Lower leg skin (tissue), 2 donors: ENCODE results near the genes PRR19, CXCL17, ZNF428, CADM4 and KCNN4.

DNA sequence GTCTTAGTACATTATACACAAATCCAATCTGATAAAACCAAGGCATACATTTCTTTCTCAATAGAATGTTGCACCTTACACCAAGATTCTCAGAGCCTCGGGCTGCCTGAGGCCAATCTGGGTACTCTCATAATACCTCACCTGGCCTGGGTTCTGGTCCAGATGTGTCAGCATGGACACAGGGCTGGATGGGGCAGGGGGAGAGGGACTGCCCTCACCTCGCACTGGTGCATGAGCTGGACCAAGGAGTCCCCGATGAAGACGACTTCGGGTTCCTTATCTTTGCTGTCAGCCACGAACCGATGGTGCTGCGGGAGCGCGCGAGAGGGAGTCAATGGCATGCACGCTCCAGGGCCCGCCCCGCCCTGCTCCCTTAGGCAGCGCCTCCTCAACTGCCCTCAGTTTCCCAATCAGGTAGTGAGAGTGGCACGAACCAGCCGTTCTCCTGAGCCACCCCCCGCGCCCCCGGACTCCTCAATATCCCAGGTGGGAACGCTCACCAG is at the start of gene PRR19:
Gene PRR19, plus strand, starts transcription at position 401 of the 503 bp plus-strand sequence.
- PRO-cap = no peak
- RAMPAGE, long total RNA, 2 experiments = no peak in any of the 2 experiments

DNA sequence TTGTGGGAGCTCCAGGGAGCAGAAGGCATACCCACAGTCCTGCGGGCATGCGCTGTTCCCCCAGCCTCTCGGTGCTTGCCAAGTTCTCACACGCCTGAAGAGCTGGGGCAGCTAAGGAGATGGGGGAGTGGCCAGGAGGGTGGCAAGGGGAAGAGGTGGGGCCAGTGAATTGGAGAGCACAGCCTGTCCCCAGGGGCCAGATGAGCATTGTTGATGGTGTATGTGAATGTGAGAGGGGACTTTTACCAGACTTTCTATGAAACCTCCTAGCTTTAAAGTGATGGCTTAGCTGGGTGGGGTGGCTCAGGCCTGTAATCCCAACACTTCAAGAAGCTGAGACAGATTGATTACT is 24.9 kb downstream of the CNFN start:
- PRO-cap = no peak
- RAMPAGE, long total RNA, 2 experiments = no peak in any of the 2 experiments

DNA sequence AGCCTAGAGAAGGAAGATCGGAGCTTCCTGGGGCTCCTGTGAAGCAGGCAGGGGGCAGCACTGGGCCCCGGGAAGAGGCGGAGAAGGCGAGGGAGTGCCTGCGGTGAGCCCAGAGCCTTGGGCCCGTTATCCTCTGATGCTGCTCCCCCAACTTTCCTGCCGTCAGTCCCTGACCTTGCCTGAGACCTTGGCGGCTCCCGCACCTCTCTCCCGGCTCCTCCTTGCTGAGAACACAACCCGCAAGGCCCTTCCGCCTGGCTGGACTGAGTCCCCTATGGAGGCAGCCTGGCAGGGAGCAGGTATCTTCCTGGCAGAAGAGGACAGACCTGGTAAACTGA is 2.4 kb downstream of the LIPE start:
- PRO-cap = no peak
- RAMPAGE, long total RNA, 2 experiments = no peak in any of the 2 experiments

DNA sequence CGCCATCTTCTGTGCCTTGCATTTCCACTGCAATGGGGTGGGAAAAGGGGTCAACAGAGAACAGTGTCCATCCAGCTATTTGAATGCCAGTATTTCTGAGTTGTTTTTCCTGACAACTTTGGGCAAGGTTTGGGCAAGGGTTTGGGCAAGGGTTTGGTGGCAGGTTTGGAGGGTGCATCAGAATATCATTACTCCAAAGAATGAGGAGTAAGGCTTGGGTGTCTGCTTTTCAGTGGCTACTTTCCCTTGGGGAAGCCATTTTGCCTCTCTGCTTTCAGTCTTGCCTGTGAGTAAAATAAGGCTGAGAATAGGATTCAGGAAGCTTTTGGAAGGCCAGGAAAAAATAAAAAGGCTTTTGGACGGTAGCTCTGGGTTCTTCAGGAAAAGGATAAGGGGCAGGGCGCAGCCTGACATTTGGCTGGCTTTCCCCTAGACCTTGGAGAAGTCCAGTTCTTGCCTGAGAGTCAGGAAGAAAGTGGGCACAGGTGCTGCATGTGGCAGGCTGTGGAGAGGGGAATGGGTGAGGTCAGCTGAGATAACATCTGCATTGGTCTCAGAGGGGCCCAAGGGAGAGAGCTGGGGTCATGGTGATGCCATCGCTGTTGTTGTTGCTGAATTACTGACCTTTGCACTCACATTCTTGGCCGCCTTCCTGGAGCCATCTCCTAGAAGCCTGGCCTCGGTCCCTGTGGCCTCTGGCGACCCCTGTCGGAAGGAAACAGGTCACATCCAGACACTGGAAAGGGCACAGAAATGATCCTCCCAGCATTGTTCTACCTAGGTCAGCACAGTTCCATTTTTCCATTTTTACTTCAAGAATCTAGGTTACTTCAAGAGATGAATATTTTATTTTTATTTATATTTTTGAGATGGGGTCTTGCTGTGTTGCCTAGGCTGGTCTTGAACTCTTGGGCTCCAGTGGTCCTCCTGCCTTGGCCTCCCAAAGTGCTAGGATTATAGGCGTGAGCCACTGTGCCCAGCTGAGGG is 6.3 kb upstream of the LIPE start:
- PRO-cap = no peak
- RAMPAGE, long total RNA, 2 experiments = no peak in any of the 2 experiments

- PRO-cap = no peak
- RAMPAGE, long total RNA, 2 experiments = no peak in any of the 2 experiments
Measured at GRCh38 chr19:42442670-42443485, at the start of gene CXCL17. TSS of gene CXCL17 (minus strand) at chr19:42442946.

DNA sequence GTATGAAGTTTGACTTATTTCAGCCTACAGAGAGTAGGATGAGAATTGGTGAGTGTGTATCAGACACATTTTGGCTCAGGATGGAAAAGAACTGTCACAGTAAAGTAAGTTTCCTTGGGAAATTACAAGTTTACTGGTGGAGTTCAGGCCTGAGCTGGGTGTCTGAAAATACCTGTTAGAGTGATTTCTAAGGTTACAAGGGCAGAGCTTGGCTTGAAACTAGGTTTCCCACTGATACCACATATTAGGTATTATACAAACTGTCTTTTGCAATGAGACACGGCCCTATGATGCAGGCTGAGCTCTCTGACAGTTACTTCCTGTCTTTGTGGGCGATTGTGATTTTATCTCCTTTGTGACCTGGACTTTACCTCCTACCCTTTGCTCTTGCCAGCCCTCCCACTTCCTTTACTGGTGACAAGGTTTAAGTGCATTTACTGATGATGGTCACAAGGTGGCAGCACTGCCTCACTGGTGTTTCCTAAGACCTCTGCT is 7.5 kb upstream of the CXCL17 start:
- PRO-cap = no peak
- RAMPAGE, long total RNA, 2 experiments = no peak in any of the 2 experiments

DNA sequence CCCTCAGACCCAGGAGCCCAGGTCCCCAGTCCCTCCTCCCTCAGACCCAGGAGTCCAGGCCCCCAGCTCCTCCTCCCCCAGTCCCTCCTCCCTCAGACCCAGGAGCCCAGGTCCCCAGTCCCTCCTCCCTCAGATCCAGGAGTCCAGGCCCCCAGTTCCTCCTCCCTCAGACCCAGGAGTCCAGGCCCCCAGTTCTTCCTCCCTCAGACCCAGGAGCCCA is 2.7 kb upstream of the PHLDB3 start:
- PRO-cap = no peak
- RAMPAGE, long total RNA, 2 experiments = no peak in any of the 2 experiments

DNA sequence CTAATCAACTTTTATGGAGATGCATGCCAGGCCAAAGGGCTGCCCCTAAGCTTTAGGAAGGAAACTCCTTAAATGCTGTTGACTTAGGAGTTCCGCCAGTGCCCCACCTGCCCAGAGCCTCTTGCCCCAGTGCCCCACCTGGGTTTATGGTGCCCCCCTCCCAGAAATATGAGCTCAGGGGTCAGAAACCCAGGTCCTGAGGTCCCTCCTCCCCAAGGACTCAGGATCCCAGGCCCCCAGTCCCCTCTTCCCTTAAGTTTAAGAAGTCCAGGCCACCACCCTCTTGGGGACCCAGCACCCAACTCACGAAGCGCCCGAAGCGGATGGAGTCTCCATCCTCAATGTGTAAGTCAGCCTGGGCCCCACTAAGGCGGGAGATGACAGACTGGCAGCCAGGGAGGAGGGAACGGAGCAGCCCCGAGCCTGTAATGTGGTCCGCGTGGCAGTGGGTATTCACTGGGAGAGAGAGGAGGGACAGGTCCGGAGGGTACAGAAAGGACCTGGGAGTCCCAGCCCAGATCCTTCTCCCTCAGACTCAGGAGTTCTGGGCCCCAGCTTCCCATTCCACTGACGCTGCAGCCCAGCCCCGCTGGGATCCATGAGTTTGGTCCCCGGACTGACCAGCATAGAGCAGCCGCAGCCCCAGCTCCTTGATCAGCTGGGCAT is 974 bp downstream of the ETHE1 start:
- PRO-cap = no peak
- RAMPAGE, long total RNA, 2 experiments = no peak in any of the 2 experiments

GRCh38 chr19:43533706-43534556 is 943 bp downstream of the ZNF575 start:
- PRO-cap = unidirectional peak, minus-strand start at chr19:43533888; unidirectional peak, plus-strand start at chr19:43534412
- RAMPAGE, long total RNA, 2 experiments = no peak in any of the 2 experiments

DNA sequence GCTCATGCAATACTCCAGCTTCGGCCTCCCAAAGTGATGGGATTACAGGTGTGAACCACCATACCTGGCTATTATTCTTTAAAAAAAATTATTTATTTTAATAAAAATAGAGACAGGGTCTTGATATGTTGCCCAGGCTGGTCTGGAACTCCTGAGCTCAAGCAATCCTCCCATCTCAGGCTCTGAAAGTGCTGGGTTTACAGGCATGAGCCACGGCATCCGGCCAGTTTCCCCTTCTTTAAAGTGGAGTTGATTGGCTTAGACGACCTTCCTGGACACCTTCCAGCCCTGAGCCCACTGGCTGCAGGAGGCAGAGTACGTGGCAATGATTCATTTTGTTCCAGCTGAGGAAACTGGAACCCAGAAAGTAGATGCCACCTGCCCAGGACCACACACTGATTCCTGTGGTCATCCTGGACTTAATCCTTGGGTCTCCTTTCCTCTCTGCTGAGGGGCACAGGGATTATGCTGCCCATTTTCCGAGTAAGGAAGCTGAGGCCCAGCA is 969 bp downstream of the XRCC1 start:
- PRO-cap = no peak
- RAMPAGE, long total RNA, 2 experiments = no peak in any of the 2 experiments

- PRO-cap = bidirectional peak, plus-strand start at chr19:43619552, minus-strand start at chr19:43619522
- RAMPAGE, long total RNA, 2 experiments = start-site peak on the minus strand in 1 of 2 experiments, at chr19:43619603-43619612 at its widest, 42 reads per replicate
Measured at GRCh38 chr19:43618644-43619766, at the start of gene ZNF428. TSS of gene ZNF428 (minus strand) at chr19:43619629.

- PRO-cap = no peak
- RAMPAGE, long total RNA, 2 experiments = no peak in any of the 2 experiments
Measured at GRCh38 chr19:43625966-43626433, 6.6 kb upstream of the ZNF428 start.

- PRO-cap = no peak
- RAMPAGE, long total RNA, 2 experiments = no peak in any of the 2 experiments
Measured at GRCh38 chr19:43636096-43636843, 3.4 kb downstream of the CADM4 start.

GRCh38 chr19:43639321-43640546 is at the start of gene CADM4:
TSS of gene CADM4 (minus strand) at chr19:43639850.
- PRO-cap = bidirectional peak, plus-strand start at chr19:43639934, minus-strand start at chr19:43639821; bidirectional peak, plus-strand start at chr19:43640612, minus-strand start at chr19:43640477
- RAMPAGE, long total RNA, 2 experiments = no peak in any of the 2 experiments

GRCh38 chr19:43650464-43650663 is 10.7 kb upstream of the CADM4 start:
- PRO-cap = no peak
- RAMPAGE, long total RNA, 2 experiments = no peak in any of the 2 experiments

- PRO-cap = no peak
- RAMPAGE, long total RNA, 2 experiments = no peak in any of the 2 experiments
Measured at GRCh38 chr19:43665077-43665884, 4.7 kb downstream of the PLAUR start.

- PRO-cap = no peak
- RAMPAGE, long total RNA, 2 experiments = no peak in any of the 2 experiments
Measured at GRCh38 chr19:43674127-43674657, 4.2 kb upstream of the PLAUR start.

- PRO-cap = no peak
- RAMPAGE, long total RNA, 2 experiments = no peak in any of the 2 experiments
Measured at GRCh38 chr19:43749996-43750942, 4.5 kb downstream of the SMG9 start.

- PRO-cap = unidirectional peak, minus-strand start at chr19:43780964; unidirectional peak, plus-strand start at chr19:43781422
- RAMPAGE, long total RNA, 2 experiments = no peak in any of the 2 experiments
Measured at GRCh38 chr19:43780431-43781698, at the start of gene KCNN4. TSS of gene KCNN4 (minus strand) at chr19:43780973.

DNA sequence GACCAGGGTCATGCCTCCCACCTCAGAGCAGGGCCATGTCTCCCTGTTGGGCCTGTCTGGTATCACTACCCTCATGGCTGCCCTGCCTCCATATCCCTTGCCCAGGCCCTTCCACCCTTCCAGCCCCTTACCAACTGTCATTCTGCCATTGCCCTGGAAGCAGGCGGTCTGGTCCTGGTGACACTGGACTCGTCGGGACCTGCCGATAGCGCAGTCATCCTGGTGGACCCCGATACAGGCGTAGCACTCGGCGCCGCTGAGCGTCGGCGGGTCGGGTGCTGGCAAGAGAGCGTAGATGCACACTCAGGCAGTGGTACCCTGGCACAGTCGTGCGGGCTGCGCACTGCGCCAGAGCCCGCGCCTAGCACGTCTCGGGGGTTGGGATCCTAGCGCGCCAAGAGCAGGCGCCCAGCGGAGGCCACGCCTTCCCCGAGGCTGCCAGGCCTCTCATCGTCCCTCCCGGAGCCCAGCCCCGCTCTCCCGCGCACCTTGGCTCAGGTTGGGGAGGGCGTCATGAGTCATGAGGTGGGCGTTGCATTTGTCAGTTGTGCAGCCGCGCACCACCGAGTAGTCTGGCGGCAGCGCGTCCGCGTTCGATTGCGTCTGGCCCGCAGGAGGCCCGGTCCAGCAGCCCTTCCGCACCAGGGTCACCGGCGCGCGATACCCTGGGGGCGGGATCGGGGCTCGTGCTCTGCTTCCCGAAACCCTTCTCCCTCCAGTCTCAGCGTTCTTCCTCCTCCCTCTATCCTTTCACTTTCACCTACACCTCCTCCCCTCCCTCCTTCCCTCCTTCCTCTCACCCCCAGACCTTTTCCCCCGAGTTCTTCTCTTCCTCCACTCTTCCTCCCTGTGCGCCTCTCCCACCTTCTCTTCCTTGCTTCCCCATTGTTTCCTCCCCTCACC is 3.7 kb downstream of the LYPD5 start:
- PRO-cap = bidirectional peak, plus-strand start at position 544 of the sequence, minus-strand start at position 373 of the sequence
- RAMPAGE, long total RNA, 2 experiments = no peak in any of the 2 experiments